Umbilical cord (tissue), 2 donors: ENCODE measurements around the gene TRPV1.

- RAMPAGE, long total RNA: no peak
These were observed at the start of gene TRPV1 for GRCh38 chr17:3609252-3609475. Gene TRPV1, minus strand, starts transcription at chr17:3609411.

GRCh38 chr17:3639701-3640259 is 3.2 kb downstream of the CTNS start:
- RAMPAGE, long total RNA: no peak

DNA sequence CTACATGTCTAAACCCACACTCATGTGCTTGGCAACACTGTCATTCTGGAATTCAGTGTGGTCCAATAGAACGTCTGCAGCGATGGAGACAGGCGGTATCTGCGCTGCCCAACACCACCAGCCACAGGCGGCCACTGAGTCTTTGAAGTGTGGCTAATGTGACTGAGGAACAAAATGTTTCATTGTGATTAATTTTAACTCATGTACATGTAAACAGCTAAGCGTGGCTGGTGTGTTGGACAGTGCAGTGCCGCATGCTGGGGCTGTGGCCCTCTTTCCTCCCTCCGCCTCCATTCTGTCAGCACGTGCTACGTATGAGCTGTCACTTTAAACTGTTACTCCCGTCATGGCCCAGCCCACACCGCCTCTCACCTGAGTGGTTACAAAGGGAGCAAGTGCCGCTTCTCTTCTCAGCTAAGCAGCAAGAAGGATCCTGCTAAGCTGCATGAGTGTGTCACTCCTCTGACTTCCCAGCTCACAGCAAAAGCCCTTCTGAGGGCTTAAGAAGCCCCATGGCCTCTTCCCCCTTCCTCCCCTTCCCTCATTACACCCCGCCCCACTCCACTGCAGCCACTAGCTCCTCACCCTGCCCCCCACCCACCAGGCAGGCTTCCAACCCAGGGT is 14.9 kb downstream of the HASPIN start:
- RAMPAGE, long total RNA: no peak

GRCh38 chr17:3804417-3804976 is 3.5 kb upstream of the ITGAE start:
- RAMPAGE, long total RNA: no peak

DNA sequence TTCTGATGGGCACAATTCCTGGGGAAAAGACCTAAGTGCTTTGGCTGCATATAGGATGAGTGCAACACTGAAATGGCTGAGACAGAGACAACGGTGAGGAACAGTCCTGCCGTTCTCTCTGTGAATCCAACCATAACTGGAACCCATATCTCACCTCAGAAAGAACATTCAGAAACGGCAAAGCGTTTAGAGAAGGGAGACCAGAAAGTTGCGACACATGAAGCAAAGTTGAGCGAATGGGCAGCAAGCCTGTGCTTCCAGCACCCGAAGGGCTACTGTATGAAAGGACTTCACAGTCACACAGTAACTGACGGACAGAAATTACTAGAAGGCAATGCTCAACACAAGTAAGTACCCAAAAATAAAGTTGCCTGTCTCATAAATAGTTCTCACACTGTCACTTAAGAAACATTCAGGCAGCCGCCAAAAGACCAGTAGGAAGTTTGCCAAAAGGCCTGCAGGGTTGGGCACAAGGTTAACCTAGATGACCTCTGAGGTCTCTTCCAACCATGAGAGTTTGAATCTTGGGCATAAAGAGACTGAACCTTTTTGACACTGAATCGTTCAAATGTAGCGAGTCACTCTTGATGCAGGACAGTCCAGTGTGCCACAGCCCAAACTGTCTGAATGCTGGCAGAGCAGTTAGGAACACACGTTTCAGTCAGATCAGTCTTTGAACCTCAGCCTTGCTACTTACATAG is 10.6 kb downstream of the NCBP3 start:
- RAMPAGE, long total RNA: no peak

DNA sequence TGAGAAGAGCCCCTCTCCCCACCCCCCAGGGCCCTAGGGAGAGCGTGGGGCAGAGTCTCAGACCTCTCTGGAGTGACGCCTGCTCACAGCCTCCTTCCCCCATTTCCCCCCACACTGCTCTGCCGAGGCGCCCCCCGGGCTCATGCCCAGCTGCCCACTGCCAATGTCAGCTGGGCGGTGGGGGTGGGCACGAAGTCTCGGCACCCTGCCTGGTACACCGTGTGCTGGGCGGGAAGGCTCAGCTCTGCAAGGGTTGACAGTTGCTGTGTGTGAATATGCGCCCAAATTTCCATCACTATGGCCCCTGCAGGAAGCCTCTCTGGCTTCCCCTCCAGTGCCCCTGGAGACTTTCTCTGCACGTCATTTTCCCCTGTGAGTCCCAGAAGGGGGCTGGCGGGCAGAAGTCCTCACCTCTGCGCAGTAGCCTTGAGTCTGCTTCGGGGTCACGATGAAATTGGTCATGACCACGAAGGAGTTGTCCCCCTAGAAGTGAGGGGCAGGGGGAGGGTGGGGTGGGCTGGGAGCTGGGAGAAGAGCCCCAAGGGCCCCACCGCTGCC is 11.7 kb upstream of the CAMKK1 start:
- RAMPAGE, long total RNA: no peak

GRCh38 chr17:3911885-3912325 is 4.4 kb downstream of the P2RX1 start:
- RAMPAGE, long total RNA: no peak

DNA sequence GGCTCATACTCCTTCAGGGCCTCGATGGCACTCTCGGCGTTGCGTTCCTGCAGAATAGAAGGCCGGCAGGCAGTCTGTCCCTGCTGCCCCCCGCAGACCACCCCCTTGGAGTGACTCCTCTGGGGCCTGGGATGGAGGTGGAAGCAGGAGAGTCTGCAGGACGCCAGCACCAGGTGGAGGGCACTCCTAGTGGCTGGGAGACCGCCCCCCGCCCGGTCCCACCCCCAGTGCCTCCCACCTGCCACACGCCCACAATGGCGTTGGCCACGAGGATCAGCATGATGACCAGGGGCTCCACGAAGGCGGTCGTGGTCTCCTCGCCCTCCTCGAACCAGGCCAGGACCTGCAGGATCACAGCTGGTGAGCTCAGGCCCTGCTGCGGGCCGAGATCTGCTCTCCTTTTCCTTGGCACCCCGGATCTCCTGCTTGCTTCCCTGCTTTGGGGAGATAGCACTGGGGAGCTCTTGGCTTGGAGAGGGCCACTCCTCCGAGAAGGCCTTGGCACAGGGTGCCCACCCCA is 12.8 kb downstream of the ATP2A3 start:
- RAMPAGE, long total RNA: no peak

DNA sequence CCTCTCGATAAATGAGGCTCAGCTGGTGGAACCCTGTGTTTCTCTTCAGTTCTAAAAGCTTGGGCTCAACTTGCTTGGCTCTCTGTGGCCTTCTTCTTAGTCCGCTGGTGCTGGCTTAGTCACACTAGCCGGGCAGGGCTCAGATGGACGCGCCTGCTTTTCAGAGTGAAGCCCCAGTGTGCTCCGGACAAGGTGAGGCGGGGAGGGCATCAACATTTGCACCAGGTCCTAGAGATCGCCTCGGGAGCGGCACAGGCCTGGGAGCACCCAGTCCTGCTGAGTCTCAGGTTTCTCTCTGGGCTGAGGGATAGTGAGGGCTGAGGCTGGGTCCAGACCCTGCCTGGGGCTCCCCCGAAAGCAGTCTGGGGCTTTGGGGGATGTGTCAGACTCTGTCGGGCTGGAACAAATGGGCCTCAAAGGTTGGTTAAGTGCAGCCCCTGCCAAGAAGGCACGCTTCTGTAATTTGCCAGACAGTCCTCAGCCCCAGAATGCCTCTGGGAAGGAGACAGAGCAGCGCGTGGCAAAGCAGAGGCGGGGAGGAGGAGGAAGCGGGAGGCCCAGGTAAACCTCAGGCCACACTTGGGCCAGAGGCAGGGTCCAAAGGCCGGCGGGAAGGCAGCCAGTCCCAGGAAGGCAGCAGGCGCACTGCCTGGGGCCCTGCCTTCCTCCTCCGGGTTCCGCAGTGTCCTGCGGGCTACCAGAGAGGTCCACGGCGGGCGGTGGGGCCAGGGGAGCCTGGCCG is 39.3 kb upstream of the ATP2A3 start:
- RAMPAGE, long total RNA: no peak

- RAMPAGE, long total RNA: no peak
These were observed 82.9 kb downstream of the ZZEF1 start for GRCh38 chr17:4059823-4060457.

GRCh38 chr17:4090894-4091285 is 51.9 kb downstream of the ZZEF1 start:
- RAMPAGE, long total RNA: no peak

DNA sequence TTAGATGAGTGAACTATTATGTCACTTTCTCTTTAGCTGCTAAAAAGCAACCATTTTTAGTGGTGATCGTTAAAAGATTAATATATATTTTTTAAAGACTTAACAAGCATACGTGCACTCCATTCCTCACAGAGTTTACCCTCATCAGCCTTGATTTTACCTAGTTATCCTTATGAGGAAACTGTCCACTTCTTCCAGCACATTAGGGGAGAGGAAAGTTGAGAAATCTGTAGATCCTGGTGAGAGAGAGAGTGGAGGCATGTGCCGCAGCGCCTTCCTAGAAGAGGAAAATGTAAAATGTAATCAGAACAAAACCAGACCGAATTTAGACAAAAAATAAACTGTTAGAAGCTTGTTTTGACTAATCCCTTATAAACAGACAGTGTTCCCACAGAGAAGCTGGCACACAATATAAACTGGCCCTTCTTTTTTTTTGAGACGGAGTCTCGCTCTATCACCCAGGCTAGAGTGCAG is 37.3 kb downstream of the ZZEF1 start:
- RAMPAGE, long total RNA: no peak

- RAMPAGE, long total RNA: no peak
These were observed 186 bp upstream of the UBE2G1 start for GRCh38 chr17:4366731-4366990.

GRCh38 chr17:4496401-4496680 is 2.3 kb upstream of the SPNS2 start:
- RAMPAGE, long total RNA: no peak

DNA sequence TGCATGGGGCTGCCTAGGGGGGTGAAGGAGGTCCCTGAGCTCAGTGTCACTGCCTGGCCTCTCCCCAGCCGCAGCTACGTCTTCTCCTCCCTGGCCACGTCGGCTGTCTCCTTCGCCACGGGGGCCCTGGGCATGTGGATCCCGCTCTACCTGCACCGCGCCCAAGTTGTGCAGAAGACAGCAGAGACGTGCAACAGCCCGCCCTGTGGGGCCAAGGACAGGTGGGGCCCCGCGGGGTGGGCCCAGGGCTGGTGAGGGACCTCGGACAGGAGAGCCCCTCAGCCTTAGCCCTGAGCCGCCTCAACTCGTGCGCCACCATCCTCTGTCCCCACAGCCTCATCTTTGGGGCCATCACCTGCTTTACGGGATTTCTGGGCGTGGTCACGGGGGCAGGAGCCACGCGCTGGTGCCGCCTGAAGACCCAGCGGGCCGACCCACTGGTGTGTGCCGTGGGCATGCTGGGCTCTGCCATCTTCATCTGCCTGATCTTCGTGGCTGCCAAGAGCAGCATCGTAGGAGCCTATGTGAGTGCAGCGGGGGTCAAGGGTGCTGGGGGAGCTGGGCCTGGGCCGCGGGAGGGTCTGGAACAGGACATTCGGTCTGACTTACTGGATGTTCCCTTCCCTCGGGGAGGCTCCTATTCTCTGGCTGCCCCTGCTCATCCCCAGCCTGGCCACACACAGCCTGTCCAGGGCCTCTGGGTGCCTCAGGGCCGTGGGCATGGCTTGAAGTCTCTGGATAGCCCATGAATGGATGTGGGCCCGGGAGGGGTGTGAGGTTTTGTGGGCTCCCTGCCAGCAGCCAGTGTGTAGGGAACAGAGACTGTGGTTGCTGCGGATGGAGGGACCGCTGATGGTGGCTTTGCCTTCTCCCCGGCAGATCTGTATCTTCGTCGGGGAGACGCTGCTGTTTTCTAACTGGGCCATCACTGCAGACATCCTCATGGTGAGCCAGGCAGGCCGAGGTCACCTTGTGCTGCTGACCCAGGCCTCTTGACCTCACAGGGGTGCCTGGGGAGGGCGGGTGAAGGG is 22.0 kb downstream of the MYBBP1A start:
- RAMPAGE, long total RNA: no peak

- RAMPAGE, long total RNA: no peak
These were observed 1.9 kb downstream of the SMTNL2 start for GRCh38 chr17:4586041-4586724.

GRCh38 chr17:4714745-4715027 is 4.3 kb downstream of the ARRB2 start:
- RAMPAGE, long total RNA: no peak

- RAMPAGE, long total RNA: no peak
These were observed 2.9 kb upstream of the MED11 start for GRCh38 chr17:4728240-4728863.

- RAMPAGE, long total RNA: no peak
These were observed 3.3 kb upstream of the ZMYND15 start for GRCh38 chr17:4736159-4736966.

DNA sequence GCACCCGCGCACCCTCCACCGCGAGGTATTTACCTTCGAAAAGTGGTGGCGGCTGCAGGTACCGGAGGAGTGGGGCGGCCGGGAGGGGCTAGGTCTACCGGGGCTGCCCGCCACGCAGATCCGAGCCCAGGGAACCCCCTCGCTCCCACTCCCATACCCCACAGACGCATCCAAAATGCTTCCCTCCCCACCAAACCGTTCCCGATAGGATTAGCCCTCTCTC is 176 bp upstream of the CXCL16 start:
- RAMPAGE, long total RNA: no peak